ENCODE measurements around a stretch of chr13.

DNA sequence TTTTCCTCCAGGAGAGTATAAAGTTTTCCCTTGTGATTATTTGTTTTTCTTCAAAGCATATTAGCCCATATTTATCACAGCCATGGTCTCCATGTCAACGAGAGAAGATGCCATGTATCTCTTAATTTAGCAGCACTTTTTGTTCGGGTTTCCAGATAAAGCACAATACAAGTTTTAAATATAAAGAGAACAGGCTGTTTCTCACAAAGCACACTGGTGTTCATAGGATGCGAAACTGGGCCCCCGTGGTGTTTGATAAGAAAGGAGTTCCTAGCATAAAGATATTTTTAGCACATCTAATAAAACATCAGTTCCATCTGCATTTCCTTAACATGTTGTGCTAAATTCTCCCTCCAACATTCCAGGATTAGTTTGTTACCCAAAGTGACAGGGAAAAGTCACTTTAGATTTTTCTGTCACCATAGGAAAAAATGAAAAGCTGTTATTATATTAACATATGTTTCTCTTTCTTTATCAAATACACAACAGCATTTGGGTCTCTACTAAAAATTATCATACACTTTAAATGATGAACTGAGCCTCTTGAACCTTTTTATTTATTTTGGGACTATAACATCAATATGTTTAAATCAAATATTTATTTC is 72.4 kb upstream of the EDNRB start:
- PRO-cap = no peak
- RAMPAGE, long total RNA, 4 experiments = no peak in any of the 4 experiments

DNA sequence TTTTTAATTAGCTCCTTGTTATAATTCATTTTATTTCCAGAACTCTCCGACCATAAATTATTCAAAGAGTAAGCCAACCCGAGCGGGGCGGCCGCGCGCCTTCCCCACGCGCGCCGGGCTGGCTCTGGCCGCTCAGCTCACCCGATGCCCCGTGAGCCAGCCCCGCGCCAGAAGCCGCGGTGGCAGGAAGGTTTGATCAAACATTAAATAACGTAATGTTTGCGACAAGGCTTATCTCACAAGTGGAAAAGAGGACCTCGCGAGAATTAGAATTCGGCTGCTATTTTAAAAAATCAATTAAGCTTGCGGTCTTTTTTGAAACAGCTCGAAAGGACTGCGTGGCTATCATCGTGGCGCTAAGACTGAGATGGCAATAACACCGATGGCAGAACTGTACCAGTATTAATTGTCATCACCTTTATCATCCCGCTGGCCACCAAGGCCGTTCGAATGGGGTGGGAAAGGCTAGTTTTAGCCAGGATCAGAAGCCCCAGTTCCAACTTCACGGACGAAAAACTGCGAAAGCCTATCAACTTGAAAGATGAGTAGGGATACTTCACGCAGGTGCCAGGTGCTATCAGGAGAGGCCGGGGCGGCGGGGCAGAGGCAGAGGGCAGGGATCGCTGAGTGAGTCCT is 6.5 kb downstream of the POU4F1 start:
- PRO-cap = unidirectional peak, plus-strand start at position 583 of the sequence
- RAMPAGE, long total RNA, 4 experiments = no peak in any of the 4 experiments

GRCh38 chr13:78660026-78660986 is 1.4 kb upstream of the OBI1 start:
- PRO-cap = no peak
- RAMPAGE, long total RNA, 4 experiments = no peak in any of the 4 experiments

DNA sequence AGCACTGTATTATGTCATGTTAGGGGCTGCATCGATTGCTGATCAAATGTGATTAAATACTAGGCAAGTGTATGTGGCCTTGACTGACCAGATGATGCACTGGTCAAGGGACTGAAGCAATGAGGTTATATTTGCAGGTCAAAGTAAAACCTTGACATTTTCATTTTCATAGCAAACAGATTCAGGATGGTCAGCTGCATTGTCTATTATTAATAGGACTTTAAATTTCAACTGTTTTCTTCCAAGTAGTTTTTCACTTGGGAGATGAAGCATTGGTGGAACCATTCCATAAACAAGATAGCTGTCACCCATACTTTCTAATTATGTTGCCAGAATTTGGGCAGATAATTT is 43.4 kb downstream of the NDFIP2 start:
- PRO-cap = no peak
- RAMPAGE, long total RNA, 4 experiments = no peak in any of the 4 experiments

GRCh38 chr13:79723473-79723970 is 242.6 kb downstream of the NDFIP2 start:
- PRO-cap = no peak
- RAMPAGE, long total RNA, 4 experiments = no peak in any of the 4 experiments

DNA sequence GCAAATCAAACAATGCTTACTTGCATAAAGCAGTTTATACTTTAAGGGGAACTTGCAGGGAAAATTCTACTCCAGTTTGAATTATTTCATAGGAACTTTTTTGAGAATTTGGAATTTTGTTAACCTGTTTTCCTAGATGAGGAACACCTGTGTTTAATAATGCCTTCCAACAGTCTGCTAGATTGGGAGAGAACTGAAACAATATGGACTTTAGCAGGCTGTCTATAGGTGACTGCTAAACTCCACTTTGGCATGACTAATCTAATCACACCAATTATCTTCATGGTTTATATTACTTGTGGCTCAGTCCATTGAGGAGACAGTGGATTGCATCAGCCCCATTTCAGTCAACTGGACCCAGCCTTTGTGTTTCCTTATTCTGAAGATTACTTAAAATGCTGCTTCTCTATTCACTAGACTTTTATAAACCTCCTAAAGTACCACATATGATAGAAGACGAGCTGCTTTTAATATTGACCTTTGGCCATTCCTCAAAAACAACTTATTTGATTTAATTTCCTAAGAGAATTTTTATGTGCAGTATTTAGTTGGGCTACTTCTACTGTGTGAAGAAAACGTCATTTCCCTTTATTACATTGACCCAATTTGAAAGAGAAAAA is 295.6 kb downstream of the NDFIP2 start:
- PRO-cap = no peak
- RAMPAGE, long total RNA, 4 experiments = no peak in any of the 4 experiments

GRCh38 chr13:79780160-79780581 is 299.2 kb downstream of the NDFIP2 start:
- PRO-cap = no peak
- RAMPAGE, long total RNA, 4 experiments = no peak in any of the 4 experiments

DNA sequence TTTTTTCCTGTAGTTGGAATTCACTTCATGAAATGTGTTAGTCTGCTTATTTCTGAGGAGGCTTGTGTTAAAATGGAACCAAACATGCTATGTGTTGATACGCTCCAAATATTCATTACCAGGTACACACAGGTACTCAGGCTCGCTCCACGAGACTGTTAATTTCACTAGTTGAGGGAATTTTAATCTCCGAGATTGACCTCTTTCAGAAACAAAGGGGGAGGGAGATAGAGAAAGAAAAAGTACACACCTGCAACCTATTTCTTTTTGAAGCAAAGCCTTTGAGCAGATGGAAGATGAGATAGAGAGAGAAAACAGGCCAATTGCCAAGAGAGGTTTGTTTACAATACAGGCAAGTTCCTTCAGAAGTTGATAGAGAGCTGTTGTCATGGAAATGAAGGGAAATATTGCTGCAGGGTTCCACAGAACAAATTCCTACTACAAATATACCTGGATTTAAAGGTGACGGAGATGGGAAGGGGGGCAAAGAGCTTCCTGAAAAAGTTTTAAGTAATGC is 388.3 kb downstream of the NDFIP2 start:
- PRO-cap = no peak
- RAMPAGE, long total RNA, 4 experiments = no peak in any of the 4 experiments

DNA sequence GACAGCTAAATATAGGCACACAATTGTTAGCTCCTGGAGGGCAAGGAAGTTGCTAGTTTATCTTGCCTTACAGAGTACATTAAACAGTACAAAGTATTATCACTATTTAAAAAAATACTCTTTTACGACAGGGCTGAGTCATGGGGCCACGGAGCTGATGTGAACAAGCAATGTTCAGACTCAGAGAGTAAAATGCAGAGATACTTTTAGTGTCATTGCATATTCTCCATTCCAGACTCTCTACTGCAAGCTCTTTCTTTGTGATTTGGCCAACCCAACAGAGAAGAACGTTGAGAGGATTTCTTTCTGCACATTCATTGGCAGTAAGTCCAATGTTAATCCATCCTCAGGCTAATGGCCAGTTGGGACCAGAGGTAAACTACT is 352.3 kb downstream of the SPRY2 start:
- PRO-cap = no peak
- RAMPAGE, long total RNA, 4 experiments = no peak in any of the 4 experiments

DNA sequence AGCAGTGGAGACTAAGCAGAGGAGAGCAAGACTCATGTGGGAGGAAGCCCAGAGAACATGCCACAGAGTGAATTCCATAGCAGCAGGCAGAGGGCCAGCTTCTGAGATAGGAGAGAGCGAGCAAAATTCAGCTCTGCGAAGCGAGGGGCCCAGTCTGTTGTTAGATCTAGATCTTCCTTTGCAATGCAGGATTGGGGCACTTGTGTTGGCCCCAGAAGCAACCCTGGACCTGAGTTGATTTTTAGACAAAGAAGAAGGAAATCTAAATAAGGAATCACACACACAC is 199.7 kb downstream of the SPRY2 start:
- PRO-cap = no peak
- RAMPAGE, long total RNA, 4 experiments = no peak in any of the 4 experiments

DNA sequence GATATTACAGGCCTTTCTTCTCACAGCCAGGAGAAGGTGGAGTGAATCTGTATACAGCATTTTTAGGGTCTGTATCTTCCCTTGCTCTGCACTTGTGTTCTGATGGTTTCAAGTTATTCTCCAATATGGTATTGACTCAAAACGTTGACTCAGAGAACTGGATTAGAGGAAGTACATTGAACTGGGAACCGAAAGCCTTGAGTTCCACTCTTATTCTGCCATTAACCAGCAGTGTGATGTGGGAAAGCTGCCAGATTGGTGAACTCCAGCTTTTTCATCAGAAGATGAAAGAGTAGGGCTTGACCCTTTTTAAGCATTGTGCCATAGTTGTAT is 167.7 kb downstream of the SPRY2 start:
- PRO-cap = no peak
- RAMPAGE, long total RNA, 4 experiments = no peak in any of the 4 experiments

- PRO-cap = bidirectional peak, plus-strand start at chr13:80339045, minus-strand start at chr13:80338850; bidirectional peak, plus-strand start at chr13:80339439, minus-strand start at chr13:80339302
- RAMPAGE, long total RNA, 4 experiments = start-site peak on the minus strand in 1 of 4 experiments, at chr13:80339233-80339341 at its widest, 24 reads per replicate
Measured at GRCh38 chr13:80338540-80339525, 2.1 kb downstream of the SPRY2 start.

- PRO-cap = no peak
- RAMPAGE, long total RNA, 4 experiments = no peak in any of the 4 experiments
Measured at GRCh38 chr13:80969362-80969753, 628.4 kb upstream of the SPRY2 start.

DNA sequence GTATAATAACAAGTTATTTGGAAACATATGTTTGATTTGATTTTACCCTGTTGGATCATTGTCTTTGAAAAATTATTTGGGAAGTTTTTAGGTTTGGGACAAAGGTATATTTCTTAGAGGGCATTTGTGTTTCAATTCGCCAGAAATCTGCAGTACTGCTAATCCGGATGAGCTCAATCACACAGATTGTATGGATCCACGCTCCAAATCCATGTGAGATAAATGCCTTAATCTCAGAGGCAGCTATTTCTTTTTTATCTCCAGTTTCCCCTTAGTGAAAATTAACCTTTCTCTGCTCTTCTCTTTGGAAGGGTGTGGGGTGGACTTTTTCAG is 1464.6 kb downstream of the SLITRK1 start:
- PRO-cap = no peak
- RAMPAGE, long total RNA, 4 experiments = no peak in any of the 4 experiments

DNA sequence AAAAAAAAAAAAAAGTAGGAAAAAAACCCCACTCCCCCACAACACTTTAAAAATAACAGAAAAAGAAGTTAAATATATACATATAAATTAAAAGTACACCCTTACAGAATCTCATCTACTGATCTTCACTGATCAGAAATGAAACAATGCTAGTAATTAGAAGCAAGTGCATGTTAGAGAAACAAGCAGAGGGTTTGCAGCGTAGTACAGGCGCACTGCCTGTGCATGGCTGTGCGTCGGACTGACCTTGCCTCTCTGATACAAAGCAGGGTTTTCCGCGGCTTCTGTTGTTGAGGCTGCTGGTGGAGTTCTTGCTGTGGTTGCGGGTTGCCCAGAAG is 547 bp downstream of the SLITRK1 start:
- PRO-cap = no peak
- RAMPAGE, long total RNA, 4 experiments = no peak in any of the 4 experiments

- PRO-cap = unidirectional peak, plus-strand start at chr13:84944760
- RAMPAGE, long total RNA, 4 experiments = no peak in any of the 4 experiments
Measured at GRCh38 chr13:84944678-84944968, 854.6 kb downstream of the SLITRK6 start.

DNA sequence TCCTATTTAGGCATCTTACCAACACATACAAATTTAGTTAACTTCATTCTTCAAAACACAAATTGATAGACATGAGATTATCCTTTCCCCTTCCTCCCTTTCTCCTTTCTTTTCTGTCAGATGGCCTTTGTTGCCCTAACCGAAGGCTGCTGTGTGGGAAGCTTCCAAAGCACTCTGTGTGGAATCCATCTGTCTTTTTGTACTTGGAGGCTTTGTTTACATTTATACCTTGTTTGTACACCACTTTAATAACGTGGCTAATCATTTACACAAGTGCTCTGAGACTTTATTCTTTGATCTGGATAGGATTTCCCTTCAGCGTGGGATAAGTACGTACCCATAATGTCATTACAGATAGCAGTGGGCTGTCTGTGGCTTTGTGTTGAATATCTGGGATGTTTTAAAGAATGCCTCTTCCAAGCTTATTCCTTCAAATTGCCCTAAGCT is 684.8 kb upstream of the SLITRK5 start:
- PRO-cap = no peak
- RAMPAGE, long total RNA, 4 experiments = no peak in any of the 4 experiments

- PRO-cap = no peak
- RAMPAGE, long total RNA, 4 experiments = no peak in any of the 4 experiments
Measured at GRCh38 chr13:90032051-90032466, 1366.4 kb upstream of the GPC5 start.

DNA sequence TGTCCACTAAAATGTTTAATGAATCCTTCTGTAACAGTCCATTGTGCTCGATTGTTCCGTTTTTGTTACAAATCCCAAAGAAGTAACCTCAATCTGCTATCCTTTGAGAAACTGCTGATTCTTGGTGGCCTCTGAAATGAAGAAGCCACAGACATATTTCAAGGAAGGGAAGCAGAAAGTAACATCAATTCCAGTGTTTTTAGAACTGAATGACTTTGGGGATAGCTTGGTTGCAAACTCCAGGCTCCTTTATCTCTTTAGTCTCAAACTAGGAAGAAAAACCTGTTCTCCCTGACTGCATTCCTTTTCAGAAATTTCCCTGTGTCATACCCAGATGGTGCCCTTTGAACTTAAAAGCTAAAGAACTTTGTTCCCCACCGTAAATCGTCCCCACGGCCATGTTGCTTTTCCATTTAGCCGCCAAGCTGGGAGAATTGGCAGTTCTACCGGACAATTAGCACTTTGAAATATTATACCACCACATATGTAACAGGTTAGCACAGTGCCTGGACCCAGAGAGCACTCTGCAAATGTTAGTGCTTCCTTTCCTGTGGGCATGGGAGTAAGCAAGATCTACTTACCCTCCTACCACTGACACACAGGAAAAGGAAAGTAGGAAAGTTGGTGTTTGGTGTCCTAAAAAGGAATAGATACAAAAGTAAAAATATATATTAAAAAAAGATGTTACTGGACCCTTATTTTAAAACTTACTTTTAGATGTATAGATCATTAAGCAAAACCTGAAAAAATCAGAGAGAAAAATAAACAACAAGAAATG is 242.9 kb upstream of the GPC5 start:
- PRO-cap = no peak
- RAMPAGE, long total RNA, 4 experiments = no peak in any of the 4 experiments

GRCh38 chr13:91385361-91385664 is 13.1 kb upstream of the GPC5 start:
- PRO-cap = unidirectional peak, minus-strand start at chr13:91385518
- RAMPAGE, long total RNA, 4 experiments = no peak in any of the 4 experiments

Data from Peyer's patch (tissue), 4 donors.